Right atrium auricular region (tissue), 2 donors: ENCODE results near the gene LEMD1.

GRCh38 chr1:204537841-204538601, 21.8 kb downstream of the MDM4 start:
- PRO-cap, result no peak
- RAMPAGE, long total RNA, 2 experiments, result no peak in any of the 2 experiments

DNA sequence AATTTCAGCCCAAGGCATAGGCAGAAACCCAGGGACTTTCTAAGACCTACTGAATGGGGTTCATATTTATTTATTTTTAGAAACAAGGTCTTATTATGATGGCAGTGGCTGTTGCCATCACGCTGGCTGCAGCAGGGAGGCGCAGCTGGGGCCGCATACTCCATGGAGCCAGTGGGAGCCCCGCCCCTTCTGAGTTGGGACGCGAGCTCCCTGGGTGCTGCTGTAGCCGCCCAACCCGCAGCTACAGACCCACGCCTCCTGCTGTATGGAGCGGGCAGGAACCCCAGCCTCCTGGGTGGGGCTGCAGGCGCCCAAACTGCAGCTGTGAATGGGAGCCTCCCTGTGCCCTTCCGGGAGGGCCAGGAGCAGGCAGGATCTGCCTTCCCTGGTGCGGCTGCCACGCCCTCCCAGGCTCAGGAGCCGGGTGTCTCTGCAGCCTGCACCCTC, 66.4 kb upstream of the LRRN2 start:
- PRO-cap, result no peak
- RAMPAGE, long total RNA, 2 experiments, result no peak in any of the 2 experiments

GRCh38 chr1:204842722-204843434, 14.4 kb downstream of the NFASC start:
- PRO-cap, result no peak
- RAMPAGE, long total RNA, 2 experiments, result no peak in any of the 2 experiments

DNA sequence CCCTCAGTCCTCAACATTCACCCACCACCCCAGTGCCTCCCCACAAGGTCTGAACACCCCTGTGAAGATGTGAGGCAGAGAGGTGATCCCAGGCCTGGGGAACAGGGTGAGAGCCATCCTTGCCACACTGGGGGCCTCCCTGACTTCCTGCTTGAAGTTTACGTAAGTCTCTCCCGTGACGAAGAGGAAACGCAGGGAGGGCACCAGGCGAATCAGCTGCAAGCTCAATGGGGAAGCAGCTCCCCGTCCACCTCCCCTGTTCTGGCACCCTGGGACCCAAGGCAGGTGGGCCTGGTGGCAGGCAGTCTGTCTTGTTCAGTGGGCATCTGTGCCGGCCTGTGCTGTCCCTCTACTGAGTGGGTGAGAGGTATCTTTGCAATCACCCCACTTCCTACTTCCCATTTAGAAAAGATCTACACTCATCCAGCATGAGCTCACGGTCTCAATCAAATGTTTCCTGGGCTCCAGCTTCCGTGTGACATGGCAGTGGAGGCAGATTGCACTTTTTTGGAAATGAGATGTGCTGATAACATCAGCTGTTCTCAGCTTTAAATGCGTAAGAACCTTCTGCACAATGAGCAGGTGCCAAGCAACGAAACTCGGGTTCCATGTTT, 50.4 kb upstream of the CNTN2 start:
- PRO-cap, result no peak
- RAMPAGE, long total RNA, 2 experiments, result no peak in any of the 2 experiments

DNA sequence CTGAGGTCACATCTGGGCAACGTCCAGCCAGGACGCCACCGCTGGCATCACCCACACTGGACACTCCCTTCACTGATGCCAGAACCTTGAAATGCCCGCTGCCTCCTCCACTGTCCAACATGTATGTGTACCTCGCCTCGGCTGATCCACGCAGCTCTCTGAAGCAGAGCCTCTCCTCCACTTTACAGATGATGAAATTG, 5.4 kb upstream of the CNTN2 start:
- PRO-cap, result no peak
- RAMPAGE, long total RNA, 2 experiments, result no peak in any of the 2 experiments

DNA sequence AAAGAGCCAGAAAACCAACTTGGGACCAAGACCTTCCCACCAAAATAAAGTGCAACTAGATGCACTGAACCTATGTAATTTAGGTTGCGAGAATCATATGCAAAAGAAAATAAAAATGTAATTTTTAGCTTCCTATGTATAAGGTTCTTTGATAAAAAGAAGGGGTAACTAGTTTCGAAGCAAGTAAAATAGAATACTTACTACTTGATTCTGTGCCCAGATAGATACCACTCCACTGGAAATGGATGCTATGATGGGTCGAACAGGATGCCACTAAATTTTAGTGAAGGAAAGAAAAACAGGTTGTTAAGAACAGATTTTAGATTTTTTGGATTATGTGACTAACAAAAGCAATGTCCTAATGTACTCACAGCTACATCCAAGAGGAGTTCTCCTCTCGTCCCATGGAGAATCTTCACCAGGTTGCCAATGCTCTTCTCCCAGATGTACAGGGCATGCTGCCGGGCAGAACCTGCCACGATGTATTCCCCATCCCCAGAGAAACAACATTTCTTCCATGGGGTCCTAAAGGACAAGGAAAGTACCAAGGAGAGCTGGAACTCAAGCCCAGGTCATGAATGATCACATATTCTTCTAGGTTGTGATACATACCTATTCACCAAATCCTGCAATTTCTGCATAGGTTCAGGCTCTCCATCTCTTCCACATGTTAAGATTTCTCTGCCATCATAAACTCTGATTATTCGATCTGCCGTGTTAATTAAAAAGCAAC, 15.4 kb upstream of the TMEM81 start:
- PRO-cap, result no peak
- RAMPAGE, long total RNA, 2 experiments, result no peak in any of the 2 experiments

- PRO-cap, result no peak
- RAMPAGE, long total RNA, 2 experiments, result no peak in any of the 2 experiments
These were observed 848 bp downstream of the DSTYK start for GRCh38 chr1:205210643-205211064.

DNA sequence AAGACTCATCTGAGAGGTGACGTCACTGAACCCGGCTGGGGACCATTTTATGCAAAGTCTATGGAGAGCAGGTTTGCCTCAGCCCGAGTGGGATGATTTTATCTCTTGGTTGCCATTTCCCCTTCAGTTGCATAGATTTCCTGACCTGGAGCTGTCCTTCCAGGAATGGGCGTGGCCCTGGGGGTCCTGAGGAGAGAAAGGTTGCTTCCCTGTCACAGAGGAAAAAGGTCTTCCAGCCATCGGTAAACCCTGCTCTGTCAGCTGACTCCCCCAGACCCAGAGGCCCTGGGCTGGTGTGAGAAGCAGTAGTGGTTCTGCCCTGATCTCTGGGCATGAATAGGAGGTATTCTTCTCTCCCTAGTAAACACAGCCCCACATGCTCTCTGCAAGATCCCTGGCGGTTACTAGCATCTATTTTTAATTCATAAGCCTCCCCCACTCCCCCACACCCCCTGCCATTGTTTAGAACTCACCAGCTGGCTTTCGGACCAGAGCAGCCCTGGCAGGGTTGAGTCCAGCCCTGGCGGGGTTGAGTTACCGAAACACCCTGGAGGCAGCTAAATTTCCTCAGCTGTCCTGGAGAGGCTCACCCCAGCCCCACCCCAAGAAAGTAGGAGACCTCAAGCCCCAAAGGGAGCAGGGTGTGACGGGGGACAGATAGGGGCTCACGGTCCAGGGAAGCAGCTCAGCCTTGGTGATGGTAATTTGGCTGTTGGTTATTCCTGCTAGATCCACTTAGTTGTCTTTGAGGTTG, 19.8 kb downstream of the TMCC2 start:
- PRO-cap, result no peak
- RAMPAGE, long total RNA, 2 experiments, result no peak in any of the 2 experiments

GRCh38 chr1:205293442-205294031, 28.0 kb downstream of the NUAK2 start:
- PRO-cap, result no peak
- RAMPAGE, long total RNA, 2 experiments, result no peak in any of the 2 experiments

DNA sequence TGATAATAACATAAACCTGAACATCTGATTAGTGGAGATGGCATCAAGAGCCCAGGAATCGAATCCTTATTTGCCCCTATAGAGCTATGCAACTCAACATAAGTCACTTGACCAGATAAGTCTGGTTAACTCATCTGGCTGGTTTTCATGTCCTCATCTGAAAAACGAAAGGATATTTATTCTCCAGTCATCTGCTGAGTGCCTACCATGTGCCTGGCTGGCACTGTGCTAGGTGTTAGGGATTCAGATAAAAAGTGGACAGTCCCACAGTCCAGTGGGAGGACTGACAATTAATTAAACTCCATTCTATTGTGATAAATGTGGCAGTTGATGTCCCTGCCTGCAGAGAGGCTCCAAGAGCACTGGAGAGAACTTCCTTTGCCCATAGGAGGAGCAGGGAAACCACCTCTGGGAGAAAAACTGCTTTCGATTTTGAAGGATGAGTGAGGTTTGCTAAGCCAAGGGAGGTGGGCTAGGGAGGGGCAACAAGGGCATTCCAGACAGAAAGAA, 5.4 kb downstream of the NUAK2 start:
- PRO-cap, result no peak
- RAMPAGE, long total RNA, 2 experiments, result no peak in any of the 2 experiments

DNA sequence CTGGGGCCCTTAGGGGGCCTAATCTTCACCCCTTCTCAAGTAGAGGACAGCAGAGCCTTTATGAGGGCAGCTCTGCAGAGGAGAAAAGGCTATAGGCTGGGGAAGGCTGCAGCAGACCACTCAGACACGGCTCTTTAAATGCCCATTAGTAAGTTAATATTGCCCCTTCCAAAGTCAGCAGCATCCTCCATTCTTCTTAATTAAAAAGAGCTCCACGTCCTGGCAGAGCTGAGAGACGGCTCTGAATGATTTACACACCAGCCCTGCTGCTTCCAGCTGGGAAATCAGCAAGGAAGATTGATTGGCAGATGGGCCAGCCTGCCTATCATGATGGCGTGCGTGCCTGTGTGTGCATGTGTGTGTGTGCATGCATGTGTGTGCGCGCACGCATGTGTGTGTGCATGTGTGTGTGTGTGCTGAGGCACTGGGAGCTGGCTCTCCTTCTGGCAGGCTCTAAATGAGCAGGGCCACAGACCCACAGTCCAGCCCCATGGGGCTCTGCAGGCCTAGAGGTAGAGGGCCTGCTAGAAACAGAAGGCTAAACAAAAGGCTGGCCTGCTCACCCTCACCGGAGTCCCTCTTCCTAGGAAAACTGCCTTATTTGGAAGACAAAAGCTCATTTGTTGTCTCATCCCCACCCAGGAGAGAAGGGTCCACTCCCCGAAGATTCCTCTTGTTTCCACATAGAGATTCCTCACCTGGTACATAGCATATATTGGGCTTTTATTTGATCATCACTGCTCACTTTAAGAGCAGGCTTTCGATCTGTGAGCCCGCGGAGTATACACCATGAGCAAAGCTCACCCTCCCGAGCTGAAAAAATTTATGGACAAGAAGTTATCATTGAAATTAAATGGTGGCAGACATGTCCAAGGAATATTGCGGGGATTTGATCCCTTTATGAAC, 6.0 kb downstream of the KLHDC8A start:
- PRO-cap, result no peak
- RAMPAGE, long total RNA, 2 experiments, result no peak in any of the 2 experiments

DNA sequence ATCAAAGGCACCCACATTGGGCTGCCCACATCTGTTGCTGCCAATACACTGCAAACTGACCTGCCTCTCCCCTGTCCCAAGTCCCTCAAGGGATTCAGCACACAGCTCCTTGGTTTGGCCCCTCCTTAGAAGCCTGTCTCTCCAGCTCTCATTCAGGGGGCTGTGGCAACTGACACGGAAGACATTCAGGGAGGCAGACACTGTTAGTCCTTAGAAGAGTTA, 19.1 kb upstream of the KLHDC8A start:
- PRO-cap, result no peak
- RAMPAGE, long total RNA, 2 experiments, result no peak in any of the 2 experiments

GRCh38 chr1:205421584-205422471, at the start of gene LEMD1:
Gene LEMD1 (minus strand): TSS chr1:205422056.
- PRO-cap, result no peak
- RAMPAGE, long total RNA, 2 experiments, result no peak in any of the 2 experiments

- PRO-cap, result no peak
- RAMPAGE, long total RNA, 2 experiments, result no peak in any of the 2 experiments
These were observed 5.6 kb downstream of the BLACAT1 start for GRCh38 chr1:205449745-205451108.

GRCh38 chr1:205597645-205598472, 29.0 kb downstream of the MFSD4A start:
- PRO-cap, result no peak
- RAMPAGE, long total RNA, 2 experiments, result no peak in any of the 2 experiments

GRCh38 chr1:205609680-205610801, 21.8 kb downstream of the ELK4 start:
- PRO-cap, result no peak
- RAMPAGE, long total RNA, 2 experiments, result no peak in any of the 2 experiments

DNA sequence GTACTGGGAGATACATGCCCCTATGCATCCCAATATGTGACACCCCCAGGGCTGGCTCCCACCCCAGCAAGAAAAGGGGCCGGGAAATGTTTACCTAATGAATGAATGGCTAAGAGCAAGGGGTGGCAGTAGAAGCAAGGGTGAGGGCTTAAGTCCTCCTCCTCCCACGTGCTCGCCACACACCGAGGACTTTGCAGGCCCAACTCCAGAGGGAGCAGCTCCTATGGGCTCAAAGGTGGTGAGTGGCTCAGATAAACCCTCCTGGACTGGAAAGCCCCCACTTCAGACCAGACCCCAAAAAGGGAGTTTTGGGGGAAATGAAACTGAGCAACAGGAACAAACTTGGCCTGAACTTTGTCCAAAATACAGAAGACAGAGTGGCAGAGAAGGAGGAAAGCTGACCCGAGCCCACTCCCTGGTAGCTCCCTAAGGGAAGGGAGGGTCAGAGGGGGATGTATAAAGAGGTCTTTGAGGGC, 11.3 kb downstream of the SLC45A3 start:
- PRO-cap, result no peak
- RAMPAGE, long total RNA, 2 experiments, result no peak in any of the 2 experiments

GRCh38 chr1:205701011-205701541, 20.8 kb upstream of the SLC45A3 start:
- PRO-cap, result no peak
- RAMPAGE, long total RNA, 2 experiments, result no peak in any of the 2 experiments

DNA sequence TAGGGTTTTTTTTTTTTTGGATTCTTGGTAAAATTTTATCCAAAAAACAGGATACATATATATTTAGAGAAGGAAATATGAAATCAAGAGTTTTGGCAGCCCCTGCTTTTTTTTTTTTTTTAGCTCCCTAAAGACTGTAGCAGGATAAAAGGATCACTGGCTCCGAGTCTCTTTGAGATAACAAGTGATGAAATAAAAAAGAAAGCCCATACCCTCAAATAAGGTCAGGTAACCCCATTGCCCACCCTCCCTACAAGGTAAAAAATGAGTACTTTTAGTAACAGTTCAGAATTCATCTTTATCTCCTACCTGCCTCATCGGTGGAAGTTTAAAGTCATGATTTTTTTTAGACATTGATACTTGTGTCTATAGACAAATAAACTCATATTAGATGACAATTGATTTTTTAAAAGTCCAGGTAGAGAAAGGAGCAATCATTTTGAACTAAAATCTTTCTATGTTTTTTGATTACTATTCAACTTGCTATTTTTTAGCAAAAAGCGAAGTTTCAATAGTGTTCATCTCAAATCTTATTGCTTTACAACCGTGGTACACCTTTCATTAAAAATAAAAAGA, 32.5 kb downstream of the NUCKS1 start:
- PRO-cap, result no peak
- RAMPAGE, long total RNA, 2 experiments, result no peak in any of the 2 experiments

DNA sequence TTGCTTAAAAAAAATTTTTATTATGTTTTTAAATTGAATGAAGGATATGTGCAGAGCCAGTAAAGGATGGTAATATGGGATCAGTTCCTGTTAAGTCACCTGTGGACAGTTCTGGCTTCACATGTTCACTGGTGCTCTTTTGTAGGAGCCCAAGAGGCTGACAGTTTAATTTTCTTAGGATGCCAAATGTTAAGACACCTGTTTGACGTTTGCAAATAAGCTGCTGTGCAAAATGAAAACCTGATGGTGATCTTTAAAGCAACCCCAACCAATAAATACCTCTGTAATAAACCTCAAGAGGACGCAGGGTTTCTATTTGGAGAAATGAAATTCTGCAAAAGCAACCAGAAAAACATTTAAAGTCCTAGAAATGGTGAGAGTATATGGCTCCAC, 5.8 kb upstream of the RHEX start:
- PRO-cap, result no peak
- RAMPAGE, long total RNA, 2 experiments, result no peak in any of the 2 experiments